Skeletal muscle satellite cell (primary cell): Measurements from ENCODE around the genes TDP1, DGLUCY and GPR68.

DNA sequence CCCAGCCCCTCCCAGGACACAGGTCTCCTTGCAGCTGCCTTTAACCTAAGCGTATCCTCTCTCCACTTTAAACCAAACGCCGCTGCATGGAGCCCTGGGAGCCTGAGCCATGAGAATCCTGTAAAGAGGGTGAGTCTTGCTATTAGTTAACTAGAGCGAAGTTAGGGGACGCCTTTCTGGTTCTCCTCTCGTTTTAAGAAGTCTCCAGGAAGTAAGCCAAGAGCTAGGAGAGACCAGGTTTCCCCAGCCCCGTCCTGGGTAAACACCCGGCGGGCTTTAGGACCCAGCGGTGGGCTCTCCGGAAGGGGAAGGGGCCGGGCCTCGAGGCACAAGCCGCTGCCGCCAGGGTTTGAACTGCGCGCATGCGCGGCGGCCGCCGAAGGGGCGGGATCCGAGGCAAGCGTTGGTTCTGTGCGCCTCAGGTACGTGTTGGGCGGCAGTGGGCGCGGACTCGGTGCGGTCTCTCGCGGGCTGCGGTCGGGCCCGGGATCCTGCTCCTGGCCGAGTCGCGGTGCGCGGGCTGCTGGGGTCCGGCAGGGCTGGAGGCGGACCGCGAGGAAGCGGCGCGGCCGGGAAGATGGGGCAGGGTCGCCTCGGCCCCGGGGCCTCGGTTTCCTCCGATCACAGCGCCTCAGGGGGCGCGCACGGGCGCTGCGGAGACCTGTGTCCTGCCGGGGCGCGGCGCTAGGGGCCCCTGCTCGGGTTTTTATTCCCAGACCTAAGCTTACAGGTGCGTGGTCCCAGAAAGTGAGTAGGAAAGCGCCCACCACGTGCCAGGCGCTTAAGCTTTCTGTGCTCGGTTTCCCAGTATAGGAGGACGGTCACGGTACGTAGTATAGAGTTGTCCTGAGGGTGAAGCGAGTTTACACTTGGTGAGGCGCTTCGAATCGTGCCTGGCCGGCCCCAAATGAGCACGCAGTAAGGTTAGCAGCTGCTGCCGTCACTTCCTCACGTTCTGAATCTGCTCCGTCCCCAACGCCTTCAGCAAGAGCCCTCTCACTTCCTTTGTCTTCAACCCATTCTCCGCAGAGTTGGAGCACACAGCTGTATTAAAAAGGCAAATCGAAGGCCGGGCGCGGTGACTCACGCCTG, at the start of gene TDP1:
TSS of gene TDP1 (plus strand) at position 379 of the 1,092 bp plus-strand sequence.
- CAGE, long polyA plus RNA = start-site peak on the plus strand centred at position 384 of the sequence, 54 bp wide, 421 and 265 reads in 2 replicates

DNA sequence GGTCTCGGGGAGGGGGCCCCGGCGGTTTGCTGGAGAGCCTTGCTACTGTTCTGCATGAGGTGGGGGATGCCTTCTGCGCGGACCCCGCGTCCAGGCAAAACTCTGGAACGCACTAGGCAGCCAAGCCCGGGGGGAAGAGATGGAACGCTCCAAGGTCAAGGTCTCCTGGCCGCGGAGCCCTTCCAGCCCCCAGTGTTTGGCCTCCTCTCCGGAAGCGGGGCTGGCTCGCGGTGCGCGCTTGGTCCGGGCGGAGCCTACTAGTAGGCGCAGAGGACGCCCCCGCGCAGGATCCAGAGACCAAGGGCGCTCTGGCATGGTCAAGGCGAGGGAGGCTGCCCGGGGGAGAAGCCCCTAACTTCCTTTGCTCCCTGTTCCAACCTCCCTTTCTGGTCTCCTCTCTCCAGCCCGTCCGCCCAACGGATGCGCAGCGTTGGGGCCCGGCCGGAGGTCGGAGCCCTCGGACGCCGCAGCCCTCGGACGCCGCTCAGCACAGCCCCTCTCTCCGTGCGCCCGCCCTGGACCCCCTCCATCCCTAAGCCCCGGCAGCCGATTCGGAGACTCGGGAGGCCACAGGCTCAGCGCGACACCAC, 741 bp upstream of the KCNK13 start:
- CAGE, long polyA plus RNA = no peak

GRCh38 chr14:90265916-90267061, 9.9 kb downstream of the PSMC1 start:
- CAGE, long polyA plus RNA = no peak

DNA sequence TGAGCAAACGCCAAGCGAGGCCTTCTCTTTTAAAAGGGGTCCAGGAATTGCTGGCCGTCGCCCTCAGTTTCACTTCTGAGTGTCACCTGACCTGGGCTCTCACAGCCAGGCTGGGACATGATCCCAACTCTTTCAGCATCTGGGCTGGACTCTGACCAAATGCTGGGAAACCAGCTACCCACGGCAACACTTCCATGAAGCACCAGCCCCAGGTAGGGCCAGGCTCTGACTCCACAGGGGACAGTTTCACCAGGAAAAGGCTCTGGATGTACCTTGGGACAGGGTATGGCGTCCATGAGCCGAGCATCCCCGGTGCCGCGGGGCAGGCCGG, 22.3 kb downstream of the PSMC1 start:
- CAGE, long polyA plus RNA = no peak

GRCh38 chr14:90292273-90292714, 35.9 kb downstream of the PSMC1 start:
- CAGE, long polyA plus RNA = no peak

DNA sequence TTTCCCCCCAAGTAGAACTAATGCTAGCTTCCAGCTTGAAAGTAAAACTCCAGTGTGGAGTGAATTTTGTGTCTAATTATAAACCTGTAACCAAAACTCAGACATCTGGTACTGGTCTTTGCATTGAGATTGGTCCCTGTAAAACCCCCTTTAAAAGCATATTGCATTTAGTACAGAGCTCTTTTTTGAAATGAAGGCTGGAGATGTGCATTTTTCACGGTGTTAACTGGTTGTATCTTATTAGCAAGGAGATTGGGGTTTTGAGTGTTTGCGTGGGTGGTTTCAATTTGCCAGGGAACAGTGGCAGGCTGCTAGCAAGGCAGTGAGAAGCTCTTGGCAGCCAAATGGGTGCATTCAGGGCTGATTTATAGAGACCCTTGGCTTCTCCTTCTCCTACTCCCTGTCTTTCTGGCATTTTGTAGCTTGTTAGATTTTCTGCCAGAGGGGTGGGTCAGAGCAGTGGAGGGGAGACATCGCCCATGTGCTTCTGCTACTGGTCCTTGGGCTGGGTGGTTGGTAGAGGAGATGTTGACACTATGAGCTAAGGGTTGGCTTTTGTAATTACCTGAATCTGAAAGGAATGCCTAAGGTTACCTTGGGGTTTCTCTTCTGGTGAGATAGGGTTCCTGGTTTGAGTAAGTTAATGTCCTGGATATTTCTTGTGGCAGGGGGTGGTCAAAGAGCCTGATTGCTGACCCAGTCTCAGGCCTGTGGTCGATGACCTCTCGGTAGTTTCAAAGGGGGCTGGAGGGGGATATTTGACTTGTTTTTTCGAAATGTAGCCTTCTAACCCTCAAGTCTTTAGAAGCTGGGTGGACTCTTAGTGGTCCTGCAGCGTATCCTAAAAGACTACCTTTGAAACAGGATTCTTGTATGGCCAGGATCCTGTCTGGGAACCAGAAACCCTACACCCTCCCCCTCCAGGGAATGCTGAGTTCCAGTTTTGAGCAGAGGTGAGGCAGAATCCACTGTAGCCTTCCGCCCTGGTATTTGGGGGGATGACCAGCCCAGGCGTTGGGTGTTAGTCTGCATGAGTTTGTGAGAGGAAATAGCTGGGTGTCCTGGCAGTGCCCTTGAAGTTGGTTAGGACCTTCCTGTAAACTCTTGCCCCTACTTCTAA, 9.7 kb downstream of the CALM1 start:
- CAGE, long polyA plus RNA = no peak

GRCh38 chr14:90439632-90440561, 43.1 kb downstream of the CALM1 start:
- CAGE, long polyA plus RNA = no peak

- CAGE, long polyA plus RNA = no peak
Observed at GRCh38 chr14:90508754-90509382, 112.0 kb downstream of the CALM1 start.

- CAGE, long polyA plus RNA = no peak
Observed at GRCh38 chr14:90511323-90511713, 114.5 kb downstream of the CALM1 start.

GRCh38 chr14:90551291-90551830, 154.5 kb downstream of the CALM1 start:
- CAGE, long polyA plus RNA = no peak

DNA sequence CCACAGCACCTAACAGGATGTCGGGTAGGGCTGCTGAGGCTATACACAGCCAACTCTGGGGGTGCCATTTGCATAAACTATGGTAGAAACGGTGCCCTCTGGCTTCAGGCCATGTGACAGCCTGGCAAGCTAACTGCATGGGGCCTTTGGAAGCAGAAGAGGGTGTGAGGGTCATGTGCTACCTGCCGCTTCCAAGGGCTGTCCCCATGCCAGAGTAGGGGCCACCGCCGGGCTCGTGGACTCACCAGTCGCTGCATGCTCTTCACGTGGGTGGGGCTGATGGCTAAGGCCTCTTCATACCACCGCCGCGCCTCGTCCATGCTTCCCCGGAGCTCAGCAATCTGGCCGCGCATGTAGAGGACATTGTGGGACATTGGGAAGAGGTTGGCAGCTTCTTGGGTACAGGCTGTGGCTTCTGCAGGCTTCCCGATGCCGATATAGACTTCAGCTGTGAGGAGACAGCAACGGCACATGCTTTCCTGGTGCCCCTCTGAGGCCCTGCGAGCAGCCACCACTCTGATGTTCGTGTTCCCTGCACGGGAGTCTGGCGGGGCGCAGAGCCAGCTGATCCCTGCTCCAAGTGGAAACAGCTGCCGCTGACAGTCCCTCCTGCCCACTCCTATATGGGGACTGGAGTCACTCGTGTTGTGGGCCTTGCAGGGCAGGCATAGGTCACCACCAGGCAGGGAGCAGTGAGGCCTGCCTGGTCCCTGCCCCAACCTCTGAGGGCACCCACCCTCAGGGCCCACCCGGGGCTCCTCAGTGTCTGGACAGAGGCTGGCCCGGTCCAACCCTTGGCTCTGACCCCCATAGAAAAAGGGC, 181.2 kb downstream of the CALM1 start:
- CAGE, long polyA plus RNA = no peak

DNA sequence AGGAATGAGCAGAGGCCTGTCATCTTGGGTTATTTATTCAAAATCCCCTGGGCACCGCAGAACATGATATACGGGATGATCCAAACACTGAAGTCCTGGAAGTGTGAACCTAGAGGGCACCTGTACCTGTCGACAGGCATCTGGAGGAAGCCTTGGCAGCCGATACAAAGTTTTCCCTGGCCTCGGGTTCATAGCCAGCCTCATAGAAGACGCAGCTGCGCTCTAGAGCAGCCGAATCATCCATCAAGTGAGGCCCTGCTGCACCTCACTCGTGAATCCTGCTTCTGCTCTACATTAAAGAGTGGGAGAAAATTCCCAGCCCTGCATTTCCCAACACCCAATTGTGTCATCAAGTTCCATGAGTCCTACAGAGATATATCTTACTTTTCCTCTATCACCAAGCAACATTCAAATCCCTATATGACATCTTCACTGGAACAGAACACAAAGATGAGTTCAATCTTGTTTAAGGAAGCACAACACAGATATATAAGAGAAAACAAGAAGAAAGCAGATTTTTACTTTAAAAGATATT, 139.4 kb downstream of the TTC7B start:
- CAGE, long polyA plus RNA = no peak

- CAGE, long polyA plus RNA = no peak
Observed at GRCh38 chr14:91113926-91114959, at the start of gene DGLUCY. DGLUCY (plus strand) TSS chr14:91114073.

- CAGE, long polyA plus RNA = start-site peak on the minus strand at chr14:91244692-91244726, 25 and 39 reads in 2 replicates
Observed at GRCh38 chr14:91244348-91245491, at the start of gene GPR68. GPR68 (minus strand) TSS chr14:91244704.

DNA sequence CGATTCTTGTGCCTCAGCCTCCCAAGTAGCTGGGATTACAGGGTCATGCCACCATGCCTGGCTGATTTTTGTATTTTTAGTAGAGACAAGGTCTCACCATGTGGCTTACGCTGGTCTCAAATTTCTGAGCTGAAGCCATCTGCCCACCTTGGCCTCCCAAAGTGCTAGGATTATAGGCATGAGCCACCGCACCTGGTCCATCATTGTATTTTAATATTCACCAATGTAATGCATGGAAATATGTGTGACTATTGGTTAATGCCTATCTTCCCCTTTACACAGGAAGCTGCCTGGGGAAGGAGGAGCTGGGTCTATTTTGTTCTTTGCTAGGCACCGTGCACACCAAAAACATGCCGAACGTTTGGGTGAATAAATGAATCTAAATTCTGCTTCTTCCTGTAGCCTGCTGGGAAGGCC, 5.2 kb upstream of the GPR68 start:
- CAGE, long polyA plus RNA = no peak

DNA sequence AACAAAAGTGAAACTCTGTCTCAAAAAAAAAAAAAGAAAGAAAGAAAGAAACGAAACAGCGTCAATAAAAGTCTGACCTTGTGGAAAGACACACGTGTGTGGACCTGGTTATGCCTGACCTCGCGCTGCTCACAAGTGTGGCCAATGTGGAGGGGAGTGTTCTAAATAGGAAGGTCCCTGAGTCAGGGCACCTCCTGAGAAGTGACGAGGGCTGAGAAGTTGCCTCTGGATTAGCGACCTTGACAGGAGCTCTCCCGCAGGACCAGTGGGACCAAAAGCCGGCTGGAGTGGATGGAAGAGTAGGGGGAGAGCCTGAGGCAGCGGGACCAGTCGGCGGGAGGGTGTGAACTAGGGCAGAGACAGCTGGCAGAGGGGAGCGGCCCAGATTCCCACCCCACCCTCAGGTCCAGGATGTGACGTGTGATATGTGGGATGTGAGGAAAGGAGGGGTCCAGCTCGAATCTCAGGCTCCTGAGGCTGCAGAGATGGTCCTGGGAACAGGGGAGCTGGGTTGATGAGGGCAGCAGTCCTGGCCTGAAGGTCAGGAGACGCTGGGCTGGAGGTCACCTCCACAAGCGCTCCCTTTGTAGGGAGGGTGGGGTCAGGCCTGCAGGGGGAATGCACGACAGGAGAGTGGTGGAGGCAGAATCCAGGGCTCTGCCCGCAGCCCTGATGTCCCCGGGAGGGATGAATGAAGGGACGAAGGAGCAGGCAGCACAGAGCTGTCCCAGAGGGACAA, 24.8 kb upstream of the GPR68 start:
- CAGE, long polyA plus RNA = no peak

DNA sequence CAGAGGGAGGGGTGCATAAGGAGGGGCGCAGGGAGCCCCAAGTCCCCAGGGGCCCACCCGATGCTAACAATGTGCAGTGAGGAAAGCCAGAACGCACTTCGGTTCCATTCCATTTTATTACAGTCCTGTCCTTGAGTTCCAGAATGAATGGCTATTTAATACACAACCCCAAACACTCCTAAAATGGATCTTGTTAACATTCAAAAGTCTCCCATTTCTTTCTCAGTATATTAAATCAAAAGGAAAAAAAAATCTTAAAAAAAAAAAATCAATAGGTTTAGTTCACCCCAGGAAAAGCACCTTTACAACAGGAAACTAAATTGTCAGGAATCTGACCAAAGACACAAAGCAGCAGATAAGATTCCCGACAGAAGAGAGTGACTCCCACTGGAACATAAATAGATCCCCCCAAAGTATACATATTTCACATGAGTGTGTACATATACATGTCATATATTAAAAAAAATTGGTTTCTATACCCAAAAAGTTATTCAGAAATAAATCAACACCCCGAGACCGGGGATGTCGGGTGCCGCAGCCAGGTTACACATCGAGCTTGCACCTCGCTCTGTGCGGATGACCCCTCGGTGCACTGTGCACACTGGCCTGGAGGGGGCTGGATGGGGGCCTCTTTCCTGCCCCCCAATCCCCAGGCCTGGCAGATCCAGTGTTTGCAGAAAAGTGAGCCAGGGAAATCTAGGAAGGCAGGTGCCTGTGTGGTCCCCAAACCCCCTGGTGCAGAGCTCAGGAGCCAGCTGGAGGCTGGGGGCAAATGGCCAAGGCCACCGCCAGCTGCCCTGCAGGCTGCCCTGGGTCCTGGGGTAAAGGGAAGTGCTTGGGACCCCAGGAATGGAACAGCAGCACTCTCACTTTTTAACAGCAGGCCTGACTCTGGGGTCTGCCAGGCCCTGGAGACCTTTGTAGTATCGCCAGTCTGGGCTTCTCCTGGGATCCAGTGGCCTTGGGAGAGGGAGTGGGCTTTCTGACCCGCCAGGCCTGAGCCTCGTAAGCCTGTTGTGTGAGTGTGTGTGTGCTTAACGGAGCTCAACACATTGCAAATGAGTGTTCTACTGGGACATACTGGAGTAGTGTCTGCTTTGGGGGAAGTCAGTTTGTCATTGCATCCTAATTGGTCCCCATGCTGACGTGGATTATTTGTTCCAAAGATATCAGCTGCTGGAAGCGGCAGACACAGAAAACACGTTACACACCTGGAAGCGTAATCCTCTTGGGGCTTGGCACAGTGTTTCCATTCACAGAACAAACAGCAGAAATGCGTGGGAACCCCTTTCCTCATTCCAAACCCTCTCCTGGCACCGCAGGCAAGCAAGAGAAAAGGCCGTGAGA, 27.2 kb upstream of the GPR68 start:
- CAGE, long polyA plus RNA = no peak

- CAGE, long polyA plus RNA = no peak
Observed at GRCh38 chr14:91286152-91286776, 41.8 kb upstream of the GPR68 start.

GRCh38 chr14:91308273-91308766, 63.8 kb upstream of the GPR68 start:
- CAGE, long polyA plus RNA = no peak

- CAGE, long polyA plus RNA = no peak
Observed at GRCh38 chr14:91324667-91325087, 80.2 kb upstream of the GPR68 start.